Left cardiac atrium (tissue), 1 donor: ENCODE data around the genes SEPTIN4 and GDPD1.

DNA sequence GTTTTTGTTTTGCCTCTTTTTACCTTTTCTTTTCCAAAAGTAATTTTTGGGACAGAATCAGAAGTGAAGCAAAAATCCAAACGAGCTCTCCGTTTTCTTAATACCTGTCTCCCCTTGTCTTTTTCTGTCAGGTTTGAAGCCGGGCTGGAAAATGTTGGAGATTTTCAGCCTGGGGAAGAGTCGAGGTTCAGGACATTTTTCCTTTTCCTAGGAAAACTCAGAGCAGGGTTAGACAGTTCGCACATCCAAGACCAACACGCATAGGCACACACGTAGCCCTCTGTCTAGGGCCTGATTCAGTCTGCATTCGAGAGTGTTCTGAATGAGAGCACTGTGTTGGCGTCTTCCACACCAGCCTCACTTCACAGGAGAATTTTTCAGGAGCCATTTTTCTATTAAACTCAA lies 194.5 kb downstream of the CCDC182 start:
- PRO-cap: no peak

GRCh38 chr17:57569942-57570311 lies 175.2 kb downstream of the CCDC182 start:
- PRO-cap: no peak

DNA sequence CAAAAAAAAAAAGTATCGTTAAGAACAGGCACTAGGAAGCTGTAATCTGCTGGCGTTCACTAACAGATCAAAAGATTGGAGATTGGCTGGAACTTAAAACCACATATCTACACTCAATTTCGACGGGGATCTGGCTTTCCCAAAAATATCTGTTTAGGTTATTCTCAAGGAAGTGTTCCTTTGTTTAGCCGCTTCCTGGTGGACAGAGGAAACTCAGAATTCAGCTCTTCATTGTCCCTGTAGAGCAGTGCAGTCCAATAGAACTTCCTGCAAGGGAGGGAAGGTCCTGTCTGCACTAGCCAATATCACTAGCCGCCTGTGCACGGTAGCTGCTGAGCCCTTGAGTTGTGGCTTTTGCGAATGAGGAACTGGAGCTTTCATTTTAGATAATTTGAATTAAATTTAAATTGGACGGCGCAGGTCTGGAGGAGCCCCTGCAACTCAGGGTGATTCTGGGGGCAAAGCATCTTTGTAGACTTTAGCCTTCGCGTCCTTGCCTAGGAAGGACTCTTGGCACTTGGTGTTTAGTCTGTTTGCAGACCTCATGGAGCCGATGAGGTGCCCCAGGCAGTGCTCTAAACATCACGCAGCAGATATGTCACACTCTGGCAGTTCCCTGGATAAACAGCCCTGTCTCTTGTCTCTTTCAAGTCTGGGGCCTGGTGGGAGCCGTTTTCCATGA lies 122.3 kb downstream of the CCDC182 start:
- PRO-cap: no peak

DNA sequence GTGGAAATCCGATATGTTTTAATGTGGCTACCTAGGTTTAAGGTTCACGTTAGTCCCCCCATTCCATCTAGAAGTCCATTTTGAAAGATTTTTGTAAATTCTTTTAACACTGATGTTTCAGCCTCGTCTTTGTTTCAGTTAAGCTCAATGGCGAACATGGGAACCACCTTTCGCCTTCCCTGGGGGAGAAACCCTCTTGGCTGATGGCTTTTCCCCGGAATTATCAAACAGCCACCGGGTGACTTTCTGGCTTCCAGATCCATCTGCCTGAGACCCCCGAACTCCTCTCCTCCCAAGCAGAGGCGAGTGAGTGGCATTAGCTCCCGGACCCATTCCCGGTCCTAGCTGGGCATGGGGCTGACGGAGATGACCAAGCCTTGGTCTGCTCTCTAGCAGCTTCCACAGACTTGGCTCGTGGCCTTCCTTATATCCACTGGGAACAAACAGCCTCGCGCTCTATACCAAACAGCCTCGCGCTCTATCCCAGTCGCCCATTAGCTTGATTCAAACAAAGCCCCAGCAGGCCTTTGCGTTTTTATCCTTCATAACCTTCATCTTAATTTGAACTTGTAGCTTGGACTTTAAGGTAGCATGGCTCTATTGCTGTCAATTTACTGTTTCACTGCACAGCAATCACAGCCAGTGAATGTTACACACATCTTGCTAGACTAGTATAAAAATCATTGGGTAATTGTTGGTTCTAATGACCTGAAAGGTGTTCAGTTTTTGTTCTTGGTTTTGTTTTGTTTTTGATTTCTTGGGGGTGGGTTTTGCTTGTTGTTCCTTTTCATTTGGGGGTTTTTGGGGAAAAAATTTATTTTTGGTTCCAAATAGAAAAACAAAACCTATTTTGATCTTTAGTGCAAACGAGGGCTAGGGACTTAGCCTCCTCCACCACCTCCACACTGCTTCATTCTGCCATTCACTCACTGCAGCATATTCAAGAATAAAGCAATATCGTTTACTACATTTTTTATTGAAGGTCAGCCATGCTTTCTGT lies 62.2 kb downstream of the CCDC182 start:
- PRO-cap: no peak

DNA sequence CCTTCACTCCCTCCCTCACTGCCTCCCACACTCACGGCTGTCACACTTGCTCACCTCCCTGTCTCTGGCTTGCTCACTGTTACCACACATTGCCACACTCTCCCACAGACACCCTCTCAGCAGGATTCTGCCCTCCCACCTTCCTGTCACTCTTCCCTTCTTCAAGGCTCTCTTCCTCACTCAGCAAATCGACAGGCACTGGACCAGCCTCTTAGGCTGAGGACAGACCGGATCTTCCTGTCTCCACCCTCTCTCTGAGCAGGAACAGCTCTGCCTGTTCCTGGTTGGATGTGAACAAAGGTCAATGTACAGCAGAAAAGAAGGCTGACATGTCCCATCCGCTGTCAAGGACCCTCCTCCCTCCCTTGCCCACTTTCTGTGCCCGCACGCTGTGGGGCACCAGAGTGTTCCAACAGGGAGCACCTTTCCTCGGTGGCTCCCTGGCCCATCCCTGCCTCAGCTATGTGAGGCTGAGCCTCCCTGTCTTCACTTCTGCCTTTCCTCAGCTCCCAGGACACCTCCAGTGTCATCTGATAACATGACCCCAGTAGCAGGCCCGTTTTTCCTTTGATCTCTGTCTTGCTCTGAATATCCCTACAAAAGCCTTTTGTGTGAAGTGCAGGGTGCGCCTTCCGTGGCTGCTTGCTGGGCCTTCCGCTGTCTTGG lies 47.0 kb downstream of the CCDC182 start:
- PRO-cap: no peak

DNA sequence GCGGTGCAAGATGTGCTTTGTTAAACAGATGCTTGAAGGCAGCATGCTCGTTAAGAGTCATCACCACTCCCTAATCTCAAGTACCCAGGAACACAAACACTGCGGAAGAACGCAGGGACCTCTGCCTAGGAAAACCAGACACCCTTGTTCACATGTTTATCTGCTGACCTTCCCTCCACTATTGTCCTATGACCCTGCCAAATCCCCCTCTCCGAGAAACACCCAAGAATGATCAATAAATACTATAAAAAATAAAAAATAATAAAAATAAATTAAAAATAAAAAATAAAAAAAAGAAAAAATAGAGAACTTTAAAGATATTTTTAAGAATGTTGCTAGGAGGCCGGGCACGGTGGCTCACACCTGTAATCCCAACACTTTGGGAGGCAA lies 3.2 kb downstream of the MRPS23 start:
- PRO-cap: unidirectional peak, plus-strand start at position 106 of the sequence

DNA sequence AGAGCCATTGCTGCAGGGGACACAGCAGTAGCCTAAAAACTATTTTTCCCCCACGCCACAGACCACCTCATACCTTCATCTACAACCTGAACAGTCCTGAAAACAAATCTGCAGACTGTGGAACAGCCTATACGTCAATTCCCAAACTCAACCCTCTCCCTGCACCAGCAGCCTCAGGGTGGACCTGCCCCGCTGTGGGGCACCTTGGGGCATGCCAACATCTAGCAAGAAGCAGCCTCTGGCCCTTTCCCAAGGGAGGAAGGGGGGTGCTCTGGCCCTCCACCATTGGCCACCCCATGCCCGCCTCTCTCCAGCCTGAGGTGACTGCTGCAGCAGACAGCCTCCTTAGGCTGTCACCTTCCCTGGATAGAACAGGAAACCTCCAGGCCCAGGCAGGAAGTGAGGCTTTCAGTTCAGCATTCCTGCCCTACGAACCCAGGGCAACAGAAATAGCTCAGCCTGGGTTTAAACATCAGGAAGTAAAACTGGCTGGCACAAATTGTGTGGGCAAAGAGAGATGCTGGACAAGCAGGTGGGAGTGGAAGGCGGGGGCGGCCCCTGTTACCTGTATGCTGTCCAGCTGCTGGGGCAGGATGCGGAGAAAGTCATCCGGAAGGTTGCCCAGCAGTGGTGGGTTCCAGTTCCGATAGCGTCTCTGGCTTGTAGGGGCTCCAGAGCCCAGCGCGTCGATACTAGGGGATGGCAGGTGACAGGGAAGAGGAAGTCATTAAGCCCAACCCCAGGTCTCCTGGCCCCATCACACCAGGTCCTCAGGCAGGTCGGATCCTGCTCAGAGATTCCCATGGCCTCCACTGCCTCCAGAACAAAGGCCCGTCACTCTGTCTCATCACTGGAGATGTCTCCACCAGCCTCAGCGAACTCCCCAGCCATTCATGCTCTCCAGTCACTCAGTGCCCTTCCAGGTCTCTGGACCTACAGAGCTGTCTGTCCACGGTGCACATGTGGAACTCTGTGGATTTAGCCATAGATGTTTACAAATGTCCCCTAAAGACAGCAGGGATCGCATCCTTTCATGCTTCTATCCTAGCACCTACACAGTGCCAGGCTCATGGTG lies 23.5 kb upstream of the MRPS23 start:
- PRO-cap: no peak

- PRO-cap: no peak
These were observed 40.7 kb downstream of the CUEDC1 start for GRCh38 chr17:57914340-57915154.

DNA sequence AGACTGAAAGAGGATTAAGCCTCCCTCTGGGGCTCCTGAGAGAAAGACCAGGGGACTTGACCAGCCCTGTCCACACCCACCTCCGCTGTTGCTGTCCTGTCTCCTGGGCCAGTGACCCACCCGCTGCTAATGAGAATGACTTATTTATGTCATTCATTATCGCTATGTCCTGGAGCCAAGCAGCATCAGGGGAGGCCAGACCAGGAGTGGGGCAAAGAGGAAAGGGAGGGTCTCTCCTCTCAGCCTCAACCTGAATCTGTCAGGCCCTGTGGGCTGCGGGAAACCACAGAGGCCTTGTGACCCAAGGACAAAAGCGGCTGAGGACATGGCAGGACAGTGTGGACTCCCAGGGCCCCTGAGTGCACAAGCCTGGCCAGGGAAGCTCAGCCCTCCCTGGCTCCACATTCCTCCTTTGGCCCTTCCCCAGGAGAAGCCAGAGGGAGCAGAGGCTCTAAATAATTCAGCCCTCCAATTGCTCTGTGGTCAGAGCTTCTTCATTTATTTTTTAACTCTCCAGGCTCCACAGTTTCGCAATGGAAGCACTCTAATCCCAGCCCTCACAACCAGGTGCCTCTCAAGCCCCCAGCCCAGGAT lies 19.2 kb downstream of the CUEDC1 start:
- PRO-cap: unidirectional peak, minus-strand start at position 90 of the sequence; unidirectional peak, minus-strand start at position 346 of the sequence; unidirectional peak, minus-strand start at position 414 of the sequence

- PRO-cap: no peak
These were observed 5.2 kb downstream of the VEZF1 start for GRCh38 chr17:57982491-57983581.

DNA sequence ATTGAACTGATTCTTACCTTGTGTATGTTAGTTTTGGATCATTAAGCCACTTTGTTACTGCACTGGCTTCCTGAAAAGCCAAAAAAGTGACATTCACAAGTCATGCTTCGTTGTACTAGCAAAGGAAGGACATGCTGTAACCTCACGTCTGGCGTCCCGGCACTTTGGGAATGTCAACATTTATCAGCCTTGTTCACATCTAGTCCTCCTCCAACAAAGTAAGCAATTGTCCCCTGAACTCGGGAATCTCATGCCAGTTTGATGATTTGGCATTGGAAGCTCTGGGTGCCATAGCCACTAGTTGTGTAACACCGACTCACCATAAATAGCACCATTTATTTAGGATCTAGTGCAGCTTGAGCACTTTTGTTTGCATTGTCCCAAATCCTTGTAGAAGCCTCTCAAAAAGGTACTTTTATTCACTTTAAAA lies 802 bp upstream of the MKS1 start:
- PRO-cap: no peak

DNA sequence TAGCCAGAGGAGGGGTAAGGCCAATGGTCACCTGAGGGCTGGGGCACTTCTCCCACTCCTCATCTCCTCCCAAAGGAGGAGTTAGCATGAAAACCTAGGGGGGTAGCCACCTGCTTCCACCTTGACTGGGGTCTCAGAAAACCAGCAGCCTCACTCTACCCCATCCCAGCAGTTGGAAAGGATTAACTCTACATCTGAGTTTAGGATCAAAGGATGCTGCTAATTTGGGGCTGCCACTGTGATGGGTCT lies 3.0 kb downstream of the TSPOAP1 start:
- PRO-cap: no peak

- PRO-cap: no peak
These were observed 7.7 kb upstream of the TSPOAP1 start for GRCh38 chr17:58336322-58336694.

DNA sequence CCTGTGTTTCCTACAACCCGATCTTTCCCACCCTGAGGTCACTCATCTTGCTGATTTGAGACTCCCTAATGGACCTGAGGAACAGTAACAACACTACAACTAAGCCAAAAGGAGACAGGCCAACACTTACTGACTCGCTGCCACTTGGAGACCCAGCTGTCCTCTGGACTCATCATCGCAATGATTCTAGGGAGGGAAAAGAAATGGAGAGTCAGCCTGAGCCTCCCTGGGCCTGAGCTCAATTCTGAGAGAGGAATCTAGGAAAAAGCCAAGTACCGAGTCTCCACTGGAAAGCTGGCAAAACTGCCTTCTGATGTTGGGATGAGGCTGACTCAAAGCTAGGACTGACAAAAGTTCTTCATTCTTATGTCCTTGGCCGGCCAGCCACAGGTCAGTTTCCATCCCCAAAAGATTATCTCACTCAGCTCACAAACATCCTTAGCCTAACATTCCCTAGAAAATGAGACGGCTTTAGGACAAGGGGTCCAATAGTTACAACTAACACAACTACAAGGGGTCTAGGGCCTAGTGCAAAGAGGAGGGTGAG lies 4.5 kb downstream of the SUPT4H1 start:
- PRO-cap: no peak

DNA sequence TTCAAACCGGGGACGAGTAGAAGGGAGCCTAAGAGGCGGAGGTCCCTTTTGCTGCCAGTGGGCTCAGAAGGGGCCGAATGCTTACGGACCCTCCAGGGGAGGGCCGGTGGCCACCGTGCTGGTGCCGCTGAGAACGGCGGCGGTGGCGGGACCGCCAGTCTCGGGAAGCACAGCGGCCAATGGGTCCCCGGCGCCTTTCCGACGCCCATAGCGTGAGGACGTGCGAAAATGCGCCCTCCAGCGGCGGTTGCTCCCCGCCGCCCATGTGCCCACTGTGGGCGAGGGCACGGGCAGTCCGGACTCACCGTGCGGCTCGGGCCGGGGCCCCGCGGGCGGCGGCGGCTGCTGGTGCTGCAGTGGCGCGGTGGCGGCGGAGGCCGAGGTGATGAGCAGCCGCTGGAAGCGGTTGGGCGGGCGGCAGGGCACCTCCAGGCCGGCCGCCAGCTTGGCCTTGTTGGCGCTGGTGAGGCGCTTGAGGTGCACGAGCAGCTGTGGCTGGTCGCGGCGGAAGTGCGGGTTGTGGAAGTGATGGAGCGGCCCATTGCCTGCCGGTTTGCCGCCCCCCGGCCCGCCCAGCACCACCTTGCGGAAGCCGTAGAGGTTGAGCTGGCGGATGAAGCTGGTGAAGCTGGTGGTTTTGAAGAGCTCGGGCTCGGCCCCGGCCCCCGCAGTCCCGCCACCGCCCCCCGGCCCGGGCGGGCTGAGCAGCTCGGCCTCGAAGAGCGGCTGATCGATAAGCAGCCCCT lies 615 bp downstream of the HSF5 start:
- PRO-cap: no peak

- PRO-cap: no peak
These were observed at the start of gene SEPTIN4 for GRCh38 chr17:58544039-58544597. Gene SEPTIN4, minus strand, starts transcription at chr17:58544328.

- PRO-cap: bidirectional peak, plus-strand start at chr17:58659556, minus-strand start at chr17:58659297
These were observed 32.9 kb downstream of the IGBP1C start for GRCh38 chr17:58658516-58659837.

GRCh38 chr17:59220100-59220887 lies at the start of gene GDPD1:
Gene GDPD1, plus strand, starts transcription at chr17:59220511.
- PRO-cap: bidirectional peak, plus-strand start at chr17:59220548, minus-strand start at chr17:59220385

DNA sequence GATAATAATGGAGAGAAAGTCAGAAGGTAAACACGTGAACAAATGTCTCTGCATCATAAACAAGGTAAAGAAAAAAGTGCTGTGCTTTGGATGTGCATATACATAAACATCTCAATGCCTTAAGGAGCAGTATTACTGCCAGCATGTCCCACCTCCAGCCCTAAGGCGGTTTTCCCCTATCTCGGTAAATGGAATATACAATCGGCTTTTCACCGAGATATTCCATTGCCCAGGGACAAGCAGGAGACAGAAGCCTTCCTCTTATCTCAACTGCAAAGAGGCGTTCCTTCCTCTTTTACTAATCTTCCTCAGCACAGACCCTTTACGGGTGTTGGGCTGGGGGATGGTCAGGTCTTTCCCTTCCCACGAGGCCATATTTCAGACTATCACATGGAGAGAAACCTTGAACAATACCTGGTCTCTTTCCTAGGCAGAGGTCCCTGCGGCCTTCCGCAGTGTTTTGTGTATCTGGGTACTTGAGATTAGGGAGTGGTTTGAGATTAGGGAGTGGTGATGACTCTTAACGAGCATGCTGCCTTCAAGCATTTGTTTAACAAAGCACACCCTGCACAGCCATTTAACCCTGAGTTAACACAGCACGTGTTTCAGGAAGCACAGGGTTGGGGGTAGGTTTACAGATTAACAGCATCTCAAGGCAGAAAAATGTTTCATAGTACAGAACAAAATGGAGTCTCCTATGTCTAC lies 41.1 kb upstream of the YPEL2 start:
- PRO-cap: no peak

DNA sequence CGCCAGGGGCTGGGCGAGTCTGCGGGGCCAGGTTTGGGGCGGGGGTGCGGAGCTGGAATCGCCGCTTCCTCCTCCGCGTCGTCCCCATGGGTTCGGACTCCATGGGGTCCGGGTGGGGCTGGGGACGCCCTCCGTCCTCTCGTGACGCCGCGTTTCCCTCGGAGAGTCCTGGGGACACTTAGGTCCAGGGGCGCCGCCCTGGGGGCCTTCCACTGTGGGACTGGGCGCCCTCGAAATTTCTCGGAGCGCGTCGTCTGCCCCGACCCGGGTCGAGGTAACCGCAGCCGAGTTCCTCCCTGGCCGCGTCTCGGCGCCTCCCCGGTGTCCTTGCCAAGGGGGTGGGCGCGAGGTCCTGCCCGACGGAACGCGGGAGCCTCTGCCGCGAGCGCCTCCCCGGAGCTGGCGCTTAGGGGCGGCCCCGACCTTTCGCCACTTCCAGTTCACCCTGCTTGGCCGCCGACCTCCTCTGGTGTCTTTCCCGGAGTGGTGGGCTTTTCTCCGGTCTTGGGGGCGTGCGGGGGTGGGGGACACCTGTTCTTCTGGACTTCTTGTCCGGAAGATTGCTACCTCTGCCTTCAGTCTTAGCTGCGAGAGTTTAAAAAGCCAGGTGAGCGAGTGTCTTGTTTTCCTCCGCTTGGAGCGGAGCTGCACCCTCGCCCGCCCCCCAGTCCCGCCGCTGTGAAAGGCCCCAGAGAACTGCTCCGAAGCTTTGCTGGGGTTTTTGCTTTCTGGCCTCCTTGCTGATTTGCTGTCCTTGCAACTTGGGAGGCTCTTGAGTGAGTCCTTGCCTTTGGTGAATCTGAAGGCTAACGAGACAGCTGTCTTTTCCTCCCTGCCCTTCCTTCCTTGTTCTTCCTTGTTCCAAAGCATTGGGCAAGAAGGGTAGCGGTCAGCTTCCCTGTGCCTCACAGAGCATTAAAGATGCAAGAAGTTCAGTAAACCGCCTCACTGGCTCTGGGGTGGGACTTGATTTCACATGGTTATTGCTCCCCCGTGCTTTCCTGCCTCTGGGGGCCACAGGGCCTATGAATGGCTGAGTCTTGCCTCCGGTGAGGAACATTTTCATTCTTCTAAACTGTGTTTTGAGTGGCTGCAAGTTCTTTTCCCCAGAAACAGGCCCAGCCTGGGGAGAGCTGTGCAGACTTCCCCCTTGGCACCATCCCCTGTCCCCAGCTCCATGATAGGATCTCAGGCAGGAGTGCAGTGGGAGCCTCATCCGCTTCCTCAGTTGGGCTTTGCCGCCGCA lies 1.1 kb downstream of the YPEL2 start:
- PRO-cap: unidirectional peak, minus-strand start at position 94 of the sequence; bidirectional peak, plus-strand start at position 432 of the sequence, minus-strand start at position 329 of the sequence; unidirectional peak, minus-strand start at position 680 of the sequence; unidirectional peak, minus-strand start at position 801 of the sequence